Endometrial microvascular endothelial cells (primary cell): Measurements from ENCODE around the gene PVALB.

GRCh38 chr22:35751761-35752881 is 34.4 kb downstream of the APOL5 start:
- RAMPAGE, long total RNA = no peak

DNA sequence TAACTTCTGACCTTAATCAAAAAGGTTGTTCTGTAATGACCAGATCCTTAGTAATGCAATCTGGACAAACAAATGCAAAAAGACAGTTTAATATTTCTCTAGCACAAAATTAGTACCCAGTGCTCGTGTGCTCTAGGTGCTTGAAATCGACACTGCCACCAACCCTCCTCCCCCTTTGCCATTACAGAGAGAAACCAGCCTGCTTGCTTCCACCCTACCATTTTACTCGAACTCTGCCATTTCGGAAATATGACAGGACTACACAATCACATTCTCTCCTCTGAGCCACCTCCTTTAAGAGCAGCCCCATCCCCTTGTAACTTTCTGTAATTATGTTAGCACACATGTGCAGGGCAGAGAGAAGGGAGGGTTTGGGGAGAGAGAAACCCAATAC is 113.8 kb downstream of the RBFOX2 start:
- RAMPAGE, long total RNA = no peak

DNA sequence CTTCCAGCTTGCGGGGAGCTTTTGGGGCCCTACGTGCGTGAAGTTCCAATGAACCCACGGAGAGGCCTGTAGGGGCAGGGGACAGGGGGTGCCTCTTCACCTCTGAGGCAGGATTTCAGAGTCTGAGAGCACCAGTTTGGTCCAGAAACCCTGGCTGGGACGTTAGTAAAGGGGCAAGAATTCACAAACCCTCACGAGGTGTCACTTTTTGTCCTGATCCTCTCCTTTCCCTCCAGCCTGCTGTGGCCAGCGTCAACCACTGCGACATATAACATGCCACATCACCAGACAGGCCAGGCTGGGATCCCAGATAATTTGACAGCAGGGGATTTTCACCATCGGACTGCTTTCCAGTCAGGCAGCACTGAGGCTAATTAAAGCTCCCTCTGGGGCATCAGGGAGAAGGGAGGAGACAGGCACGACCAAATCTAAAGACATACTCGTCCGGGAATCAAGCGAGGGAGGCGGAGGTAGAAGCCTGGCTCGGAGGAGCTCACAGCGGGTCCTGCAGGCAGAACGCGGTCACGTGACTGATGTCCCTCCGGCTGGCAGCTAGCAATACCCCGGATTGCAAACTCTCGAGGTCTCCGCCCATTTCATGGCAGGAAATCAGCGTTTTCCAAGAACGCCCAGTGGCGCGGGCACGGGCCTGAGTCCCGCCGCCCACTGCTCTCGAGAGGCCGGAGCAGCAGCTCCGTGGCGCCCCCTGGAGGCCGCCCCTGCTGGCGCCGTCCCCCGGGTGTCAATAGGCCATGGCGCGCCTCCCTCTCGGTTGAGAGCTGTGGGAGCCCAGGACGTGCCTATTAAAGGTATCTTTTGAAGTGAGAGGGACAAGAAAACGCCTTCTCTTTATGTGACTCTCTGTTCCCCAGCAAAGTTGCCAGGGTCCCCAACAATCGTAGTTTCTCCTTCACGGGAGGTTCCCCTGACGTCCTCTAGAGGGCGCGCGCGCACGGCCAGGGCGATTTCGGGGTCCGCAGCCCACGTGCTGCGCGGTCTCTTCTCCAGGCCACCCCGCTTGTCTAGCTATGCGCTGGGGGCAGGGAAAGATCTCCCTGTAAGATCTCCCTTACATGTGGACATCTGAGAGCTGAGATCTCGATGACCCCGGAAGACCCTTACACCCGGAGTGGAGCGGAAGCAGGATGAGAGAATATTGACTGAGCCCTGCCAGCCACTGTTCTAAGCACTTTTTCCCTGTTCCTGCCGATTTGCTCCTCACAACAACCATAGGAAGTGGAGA is 37.2 kb upstream of the RBFOX2 start:
- RAMPAGE, long total RNA = no peak

DNA sequence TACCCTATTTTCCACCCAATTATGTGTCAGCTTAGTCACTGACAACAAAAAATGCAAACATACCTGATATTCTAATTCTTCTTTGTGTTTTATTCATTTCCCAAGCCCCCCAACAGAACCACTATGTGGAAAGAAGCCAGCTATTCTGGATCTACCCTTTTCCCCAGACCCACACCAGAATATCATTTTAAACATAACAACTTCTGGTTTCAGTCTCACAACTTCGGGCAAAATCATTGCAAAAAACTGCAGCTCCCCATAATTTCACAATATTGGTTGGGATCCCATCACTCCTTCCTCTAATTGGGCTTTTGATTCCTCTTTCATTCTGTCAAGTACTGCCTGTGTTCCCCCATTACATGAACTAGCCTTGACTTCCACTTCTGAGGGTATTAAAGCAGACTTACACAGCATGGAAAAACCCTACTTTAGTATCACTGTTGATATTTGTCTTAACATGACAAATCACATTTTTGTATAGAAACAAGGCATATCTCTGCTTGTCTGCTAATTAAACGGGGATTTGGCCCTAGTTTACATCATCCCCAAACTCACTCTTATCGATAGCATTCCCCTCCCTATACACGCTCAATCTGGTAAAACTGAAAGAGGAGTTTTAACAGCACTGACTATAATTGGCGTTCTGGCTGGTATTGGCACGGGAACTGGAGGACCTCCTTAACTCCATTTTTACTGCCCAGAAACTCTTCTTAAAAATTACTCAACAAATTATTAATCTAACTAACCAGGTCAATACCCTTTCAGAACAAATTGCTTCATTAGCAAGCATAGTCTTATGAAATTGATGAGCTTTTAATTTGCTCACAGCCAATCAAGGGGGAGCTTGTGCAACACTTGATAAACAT is 4.2 kb upstream of the APOL3 start:
- RAMPAGE, long total RNA = no peak

DNA sequence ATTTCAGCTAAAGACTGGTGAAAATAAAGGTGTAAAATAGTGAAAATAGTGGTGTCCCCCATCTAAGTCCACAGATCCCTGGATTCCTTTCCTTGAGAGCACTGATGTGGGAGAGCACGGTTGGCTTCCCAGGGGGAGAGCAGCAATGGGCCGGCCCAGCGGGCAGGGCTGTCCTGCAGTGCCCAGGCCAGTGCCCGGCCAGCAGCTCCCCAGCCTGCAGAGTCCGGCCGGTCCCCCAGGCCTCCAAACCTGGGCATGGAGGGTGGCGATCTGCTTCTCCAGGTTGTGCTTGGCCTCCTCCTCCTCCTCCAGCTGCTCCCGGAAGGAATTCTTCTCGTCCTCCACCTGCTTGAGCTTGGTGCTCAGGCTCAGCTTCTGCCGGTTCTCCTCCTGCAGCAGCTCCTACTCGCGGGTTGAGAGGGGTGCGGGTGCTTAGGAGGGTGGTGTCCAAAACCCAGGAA is 40.2 kb downstream of the APOL1 start:
- RAMPAGE, long total RNA = no peak

- RAMPAGE, long total RNA = no peak
These were observed 40.7 kb downstream of the APOL1 start for GRCh38 chr22:36293541-36294041.

- RAMPAGE, long total RNA = no peak
These were observed 45.8 kb downstream of the APOL1 start for GRCh38 chr22:36298627-36299320.

- RAMPAGE, long total RNA = no peak
These were observed 55.3 kb downstream of the APOL1 start for GRCh38 chr22:36308254-36308703.

- RAMPAGE, long total RNA = no peak
These were observed 66.4 kb downstream of the MYH9 start for GRCh38 chr22:36321302-36321887.

DNA sequence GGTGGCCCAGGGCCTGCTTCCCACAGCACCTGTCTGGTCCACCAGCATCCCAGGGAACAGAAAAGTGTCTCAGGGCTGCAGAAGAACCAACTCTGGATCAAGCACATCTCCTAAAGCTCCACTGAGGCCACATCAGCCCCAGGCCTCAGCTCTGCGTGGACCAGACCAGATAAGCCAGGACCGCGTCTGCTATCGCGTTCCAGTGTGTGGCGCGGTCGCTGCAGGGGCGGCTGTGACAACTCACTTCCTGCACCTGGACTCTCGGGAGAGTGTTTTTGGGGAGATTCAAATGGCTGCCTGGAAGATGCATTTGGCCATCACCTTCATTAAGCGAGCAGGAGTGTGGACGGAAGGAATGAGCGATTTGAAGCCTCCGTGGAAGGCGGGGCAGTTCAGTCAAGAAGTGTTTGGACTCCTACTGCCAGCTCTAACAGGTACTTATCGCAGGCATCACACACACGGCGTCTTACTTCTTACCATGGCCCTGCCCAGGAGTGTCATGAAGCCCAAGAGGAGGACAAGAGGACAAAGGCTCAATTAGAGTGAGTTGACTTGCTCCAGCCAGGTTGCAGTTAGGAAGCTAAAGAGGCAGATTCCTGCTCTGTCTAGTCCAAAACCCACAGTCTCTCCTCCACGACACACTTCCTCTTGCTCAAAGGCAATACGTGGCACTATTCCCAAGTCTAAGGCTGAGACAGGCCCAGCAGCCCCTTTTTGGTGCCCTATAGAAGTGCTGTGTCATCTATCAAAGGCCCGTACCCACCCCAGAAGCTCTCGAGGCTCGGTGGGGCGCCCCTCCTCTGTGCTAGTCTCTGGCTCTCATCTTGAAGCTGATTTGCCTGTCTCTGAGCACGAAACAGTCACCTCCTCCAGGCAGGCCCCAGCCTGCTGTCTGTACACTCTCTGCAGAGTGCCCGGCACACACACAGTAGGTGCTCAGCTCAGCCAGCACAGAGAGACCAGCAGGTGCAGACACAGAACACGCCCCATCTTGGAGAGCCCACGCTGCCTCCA is 53.1 kb downstream of the MYH9 start:
- RAMPAGE, long total RNA = no peak

GRCh38 chr22:36338719-36339105 is 49.1 kb downstream of the MYH9 start:
- RAMPAGE, long total RNA = no peak

DNA sequence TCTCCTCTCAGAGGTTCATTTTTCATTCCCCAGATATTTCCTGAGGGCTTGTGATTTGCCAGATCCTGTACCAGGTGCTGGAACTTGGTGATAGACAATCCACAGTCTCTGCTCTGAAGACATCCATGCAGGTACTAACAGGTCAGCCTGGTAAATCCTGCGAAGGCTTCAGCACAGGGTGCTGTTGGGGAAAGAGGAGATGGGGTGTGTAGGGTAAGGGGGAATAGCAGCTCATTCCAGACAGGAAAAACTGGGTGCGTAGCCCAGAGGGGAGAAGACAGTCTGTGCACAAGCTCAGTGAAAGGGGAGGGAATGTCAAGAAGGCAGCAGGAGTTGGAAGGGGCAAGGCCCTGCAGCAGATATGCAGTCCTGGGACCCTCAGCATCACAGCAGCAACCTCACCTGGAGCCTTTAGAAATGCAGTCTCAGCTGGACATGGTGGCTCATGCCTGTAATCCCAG is 8.3 kb upstream of the MYH9 start:
- RAMPAGE, long total RNA = no peak

DNA sequence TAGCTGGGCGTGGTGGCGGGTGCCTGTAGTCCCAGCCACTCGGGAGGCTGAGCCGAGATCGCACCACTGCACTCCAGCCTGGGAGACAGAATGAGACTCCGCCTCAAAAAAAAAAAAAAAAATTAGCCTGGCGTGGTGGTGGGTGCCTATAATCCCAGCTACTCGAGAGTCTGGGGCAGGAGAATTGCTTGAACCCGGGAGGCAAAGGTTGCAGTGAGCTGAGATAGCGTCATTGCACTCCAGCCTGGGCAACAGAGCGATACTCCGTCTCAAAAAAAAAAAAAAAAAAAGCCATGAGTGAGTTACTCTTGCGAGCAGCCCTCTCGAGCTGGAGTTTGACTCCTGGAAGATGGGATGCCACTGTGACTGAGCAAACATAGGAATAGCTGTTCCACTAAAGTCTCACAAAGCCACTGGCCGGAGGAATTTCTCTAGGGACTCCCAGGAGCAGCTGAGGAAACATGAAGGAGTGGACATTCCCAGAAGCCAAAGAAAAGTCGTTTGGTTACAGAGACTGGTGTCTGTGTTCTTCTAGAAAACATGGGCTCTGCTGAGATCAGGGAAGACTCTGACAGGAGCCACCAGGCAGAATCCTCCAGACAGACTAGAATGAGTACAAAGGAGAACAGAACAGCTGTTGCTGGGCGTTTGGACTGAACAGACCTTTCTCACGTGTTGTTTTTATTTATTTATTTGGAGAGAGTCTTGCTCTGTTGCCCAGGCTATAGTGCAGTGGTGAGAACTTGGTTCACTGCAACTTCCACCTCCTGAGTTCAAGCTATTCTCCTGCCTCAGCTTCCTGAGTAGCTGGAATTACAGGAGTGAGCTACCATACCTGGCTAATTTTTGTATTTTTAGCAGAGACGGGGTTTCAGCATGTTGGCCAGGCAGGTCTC is 32.4 kb upstream of the MYH9 start:
- RAMPAGE, long total RNA = no peak

- RAMPAGE, long total RNA = no peak
These were observed 45.6 kb upstream of the MYH9 start for GRCh38 chr22:36433154-36434064.

GRCh38 chr22:36455959-36456303 is 25.5 kb downstream of the TXN2 start:
- RAMPAGE, long total RNA = no peak

GRCh38 chr22:36536716-36537253 is 7.8 kb upstream of the EIF3D start:
- RAMPAGE, long total RNA = no peak

GRCh38 chr22:36816627-36817353 is at the start of gene PVALB:
TSS of gene PVALB (minus strand) at chr22:36817035.
- RAMPAGE, long total RNA = no peak

DNA sequence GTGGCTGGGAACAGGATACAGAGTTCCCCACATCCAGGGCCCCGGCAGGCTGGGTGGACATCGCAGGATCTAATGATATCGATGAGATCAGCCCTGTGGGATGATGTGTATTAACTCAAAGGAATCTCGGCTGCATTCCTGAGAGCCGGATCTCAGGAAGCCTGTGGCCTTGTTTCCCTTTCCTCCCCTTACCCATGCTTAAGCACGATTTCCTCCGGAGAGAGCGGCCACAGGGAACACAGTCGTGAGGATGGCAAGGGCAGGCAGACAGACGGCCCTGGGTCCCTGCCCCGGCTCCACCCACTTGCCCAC is 6.5 kb upstream of the PVALB start:
- RAMPAGE, long total RNA = no peak

DNA sequence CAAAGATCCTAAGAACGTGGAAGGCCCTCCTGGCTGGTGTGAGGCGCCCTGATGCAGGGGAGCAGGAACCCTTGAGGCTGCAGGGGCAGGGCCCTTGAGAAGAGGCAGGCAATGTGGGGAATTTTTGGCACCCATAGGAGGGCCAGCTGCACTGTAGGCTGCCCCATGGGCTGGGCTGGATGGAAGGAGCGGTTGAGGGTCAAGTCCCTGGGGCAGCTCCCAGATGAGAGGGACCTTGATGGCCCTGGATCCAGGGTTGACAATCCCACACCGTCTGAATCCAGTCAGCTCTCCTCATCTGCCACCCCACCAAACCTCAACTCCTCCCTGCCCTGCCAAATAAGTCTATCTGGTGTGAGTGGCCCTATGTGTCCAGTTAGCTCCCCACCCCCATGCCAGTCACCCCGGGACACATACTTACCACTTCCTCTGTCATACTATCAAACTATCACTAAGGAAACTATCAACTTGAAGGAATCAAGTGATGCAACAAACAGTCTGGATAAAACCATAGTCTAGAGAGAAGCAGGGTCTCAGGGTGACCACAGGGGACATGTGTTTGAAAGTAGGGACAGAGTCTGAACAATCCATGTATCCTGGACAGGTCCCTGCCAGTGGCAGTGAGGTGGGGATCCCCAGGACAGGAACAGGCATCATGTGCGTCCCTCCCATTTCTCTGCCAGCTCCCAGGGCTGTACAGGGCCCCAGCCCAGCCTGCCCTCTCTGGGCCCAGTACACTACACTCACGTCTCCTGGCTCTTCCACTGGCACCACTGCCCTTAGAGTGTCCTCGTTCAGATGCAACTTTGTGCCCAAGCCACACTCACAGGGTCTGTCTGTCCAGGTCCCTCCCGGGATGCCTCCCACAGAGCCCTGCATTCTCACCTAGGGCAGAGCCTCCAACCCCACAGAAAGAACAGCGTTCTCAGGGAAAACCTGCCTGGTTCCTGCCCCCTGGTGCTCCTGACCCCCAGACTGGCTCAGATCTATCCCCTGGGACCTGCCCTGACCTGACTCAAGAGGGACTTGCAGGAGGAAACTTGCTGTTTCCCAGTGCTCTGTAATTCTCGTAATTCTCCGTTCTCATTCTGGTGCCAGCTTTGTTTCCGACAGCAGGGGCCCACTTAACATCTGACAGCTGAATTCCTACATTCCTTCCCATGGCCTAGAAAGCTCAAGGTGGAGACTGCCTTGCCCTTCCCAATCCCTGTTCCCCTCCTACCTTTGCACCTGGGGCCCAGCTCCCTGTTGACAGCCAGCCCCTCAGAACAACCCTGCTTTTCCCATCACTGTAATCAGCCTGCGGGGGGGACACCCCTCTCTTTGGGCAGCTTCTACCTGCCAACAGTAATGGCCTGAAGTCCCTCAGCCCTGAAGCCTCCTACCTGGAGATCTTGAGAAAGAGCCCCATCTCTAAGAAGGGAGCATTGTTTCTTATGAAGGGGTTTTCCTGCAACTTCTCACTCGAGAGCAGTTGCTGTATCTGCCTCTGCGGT is 12.9 kb upstream of the CSF2RB start:
- RAMPAGE, long total RNA = no peak

GRCh38 chr22:36938692-36939189 is 25.3 kb downstream of the CSF2RB start:
- RAMPAGE, long total RNA = no peak